Measurements from ENCODE around the genes AP5B1, OVOL1 and CTSW.

DNA sequence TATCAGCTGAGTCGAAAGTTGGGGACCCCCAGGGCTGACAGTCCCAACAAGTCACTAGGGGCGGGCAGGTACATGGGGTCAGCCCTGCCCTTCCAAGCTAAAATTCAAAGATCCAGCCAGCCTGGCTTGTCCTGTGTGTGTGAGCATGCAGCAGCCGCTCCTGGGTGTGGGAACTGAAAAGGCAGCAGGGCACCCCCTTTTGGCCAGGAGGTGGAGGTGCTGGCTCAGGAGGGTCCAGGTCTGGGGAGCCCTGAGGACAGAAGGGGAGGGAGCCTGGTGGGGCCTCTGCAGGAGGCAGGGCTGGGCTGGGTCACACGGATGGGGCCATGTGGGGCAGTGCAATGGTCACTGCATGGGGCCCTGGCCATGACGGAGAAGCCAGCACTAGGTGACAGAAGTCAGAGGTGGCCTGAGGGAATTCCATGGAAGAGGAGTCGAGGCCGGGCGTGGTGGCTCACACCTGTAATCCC, 6.9 kb downstream of the KCNK7 start:
- RRBS = no CpG with 5 or more reads among the region's 8 CpGs
CAGE:
- cytosol, long polyA plus RNA = no peak
- long polyA plus RNA = no peak
- nucleus, long polyA plus RNA = no peak

- RRBS = 89% methylated on average over 3 of the region's 23 CpGs
CAGE:
- cytosol, long polyA plus RNA = no peak
- long polyA plus RNA = no peak
- nucleus, long polyA plus RNA = no peak
These were observed 2.5 kb upstream of the KCNK7 start for GRCh38 chr11:65597729-65598852.

DNA sequence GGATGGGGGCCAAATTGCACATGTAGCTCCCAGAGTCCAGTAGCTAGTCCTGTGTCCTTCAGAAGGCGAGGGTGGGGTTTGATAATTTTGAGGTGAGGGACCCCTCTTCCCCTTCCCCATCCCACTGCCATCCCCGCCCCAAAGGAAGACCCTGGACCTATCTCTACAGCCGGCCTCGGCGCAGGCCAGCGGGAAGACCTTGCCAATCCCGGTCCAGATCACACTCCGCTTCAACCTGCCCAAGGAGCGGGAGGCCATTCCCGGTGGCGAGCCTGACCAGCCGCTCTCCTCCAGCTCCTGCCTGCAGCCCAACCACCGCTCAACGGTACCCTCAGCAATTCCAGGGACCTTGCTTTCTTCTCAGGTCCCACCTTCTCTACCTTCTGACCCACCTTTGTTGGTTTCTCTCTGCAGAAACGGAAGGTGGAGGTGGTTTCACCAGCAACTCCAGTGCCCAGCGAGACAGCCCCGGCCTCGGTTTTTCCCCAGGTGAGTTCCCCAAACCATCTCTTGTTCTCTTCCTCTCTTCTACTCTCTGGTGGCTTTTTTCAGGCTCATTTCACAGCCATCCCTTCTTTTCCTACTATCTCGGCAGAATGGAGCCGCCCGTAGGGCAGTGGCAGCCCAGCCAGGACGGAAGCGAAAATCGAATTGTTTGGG, 1.3 kb downstream of the KAT5 start:
- RRBS = 95% methylated on average over 7 of the region's 24 CpGs
CAGE:
- cytosol, long polyA plus RNA = no peak
- long polyA plus RNA = no peak
- nucleus, long polyA plus RNA = no peak

GRCh38 chr11:65774087-65774587, 6.6 kb downstream of the AP5B1 start:
- RRBS = no CpG with 5 or more reads among the region's 10 CpGs
CAGE:
- cytosol, long polyA plus RNA = no peak
- long polyA plus RNA = no peak
- nucleus, long polyA plus RNA = no peak

DNA sequence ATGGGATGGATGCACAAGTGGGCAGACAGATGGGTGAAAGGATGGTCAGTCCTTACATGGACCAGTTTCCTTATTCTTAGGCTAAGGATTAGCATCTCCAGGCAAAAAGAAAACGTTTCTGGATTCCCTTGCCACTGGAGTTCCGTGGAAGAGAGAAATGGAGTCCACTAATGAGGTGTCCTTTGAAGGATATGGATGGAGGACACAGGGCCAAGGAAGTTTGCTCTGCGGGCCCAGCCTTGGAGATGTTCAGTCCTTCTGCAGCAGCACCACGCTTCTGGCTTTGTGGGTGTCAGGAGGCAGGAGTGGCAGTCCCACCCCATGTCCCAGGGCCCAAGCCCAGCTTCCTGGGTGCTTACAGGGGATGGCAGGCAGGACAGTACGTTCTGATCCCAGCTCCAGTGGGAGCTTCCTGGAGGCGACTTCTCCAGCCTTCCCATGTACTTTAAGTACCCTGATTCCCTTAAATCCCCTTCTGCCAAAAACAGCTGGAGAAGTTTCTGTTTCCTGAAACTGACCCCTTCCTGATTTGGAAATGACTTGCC, 5.4 kb downstream of the AP5B1 start:
- RRBS = no CpG with 5 or more reads among the region's 6 CpGs
CAGE:
- cytosol, long polyA plus RNA = no peak
- long polyA plus RNA = no peak
- nucleus, long polyA plus RNA = no peak

GRCh38 chr11:65780639-65781156, at the start of gene AP5B1:
Gene AP5B1, minus strand, starts transcription at chr11:65780976.
- RRBS = 2% methylated on average over 41 of the region's 79 CpGs
CAGE:
- cytosol, long polyA plus RNA = no peak
- long polyA plus RNA = no peak
- nucleus, long polyA plus RNA = no peak

- RRBS = 4% methylated on average over 85 of the region's 123 CpGs
CAGE:
- cytosol, long polyA plus RNA = no peak
- long polyA plus RNA = no peak
- nucleus, long polyA plus RNA = no peak
These were observed at the start of gene OVOL1 for GRCh38 chr11:65786208-65787273. Gene OVOL1, plus strand, starts transcription at chr11:65787063.

GRCh38 chr11:65787274-65788271, 710 bp downstream of the OVOL1 start:
- RRBS = 2% methylated on average over 19 of the region's 104 CpGs
CAGE:
- cytosol, long polyA plus RNA = no peak
- long polyA plus RNA = no peak
- nucleus, long polyA plus RNA = no peak

GRCh38 chr11:65850407-65850590, 7.7 kb downstream of the CFL1 start:
- RRBS = no CpG with 5 or more reads among the region's 8 CpGs
CAGE:
- cytosol, long polyA plus RNA = no peak
- long polyA plus RNA = no peak
- nucleus, long polyA plus RNA = no peak

GRCh38 chr11:65871717-65871940, 971 bp downstream of the EFEMP2 start:
- RRBS = 13% methylated on average over 1 of the region's 4 CpGs
CAGE:
- cytosol, long polyA plus RNA = no peak
- long polyA plus RNA = no peak
- nucleus, long polyA plus RNA = no peak

- RRBS = no CpG with 5 or more reads among the region's 11 CpGs
CAGE:
- cytosol, long polyA plus RNA = no peak
- long polyA plus RNA = no peak
- nucleus, long polyA plus RNA = no peak
These were observed at the start of gene CTSW for GRCh38 chr11:65879508-65880098. Gene CTSW, plus strand, starts transcription at chr11:65879837.

DNA sequence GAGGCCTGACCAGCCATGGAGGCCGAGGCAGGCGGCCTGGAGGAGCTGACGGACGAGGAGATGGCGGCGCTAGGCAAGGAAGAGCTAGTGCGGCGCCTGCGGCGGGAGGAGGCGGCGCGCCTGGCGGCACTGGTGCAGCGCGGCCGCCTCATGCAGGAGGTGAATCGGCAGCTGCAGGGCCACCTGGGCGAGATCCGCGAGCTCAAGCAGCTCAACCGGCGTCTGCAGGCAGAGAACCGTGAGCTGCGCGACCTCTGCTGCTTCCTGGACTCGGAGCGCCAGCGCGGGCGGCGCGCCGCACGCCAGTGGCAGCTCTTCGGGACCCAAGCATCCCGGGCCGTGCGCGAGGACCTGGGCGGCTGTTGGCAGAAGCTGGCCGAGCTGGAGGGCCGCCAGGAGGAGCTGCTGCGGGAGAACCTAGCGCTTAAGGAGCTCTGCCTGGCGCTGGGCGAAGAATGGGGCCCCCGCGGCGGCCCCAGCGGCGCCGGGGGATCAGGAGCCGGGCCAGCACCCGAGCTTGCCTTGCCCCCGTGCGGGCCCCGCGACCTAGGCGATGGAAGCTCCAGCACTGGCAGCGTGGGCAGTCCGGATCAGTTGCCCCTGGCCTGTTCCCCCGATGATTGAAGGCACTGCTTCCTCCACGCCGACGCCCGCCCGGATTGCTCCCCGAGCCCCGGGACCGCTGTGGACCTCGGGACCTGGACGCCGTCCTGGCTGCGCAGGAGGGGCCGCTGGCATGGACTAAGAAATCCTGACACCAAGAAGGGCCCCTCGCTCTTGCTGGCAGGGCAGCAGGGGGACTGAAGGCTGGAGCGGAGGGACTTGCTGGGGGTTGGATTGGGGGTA, 519 bp downstream of the CCDC85B start:
- RRBS = 2% methylated on average over 12 of the region's 78 CpGs
CAGE:
- cytosol, long polyA plus RNA = no peak
- long polyA plus RNA = no peak
- nucleus, long polyA plus RNA = no peak

DNA sequence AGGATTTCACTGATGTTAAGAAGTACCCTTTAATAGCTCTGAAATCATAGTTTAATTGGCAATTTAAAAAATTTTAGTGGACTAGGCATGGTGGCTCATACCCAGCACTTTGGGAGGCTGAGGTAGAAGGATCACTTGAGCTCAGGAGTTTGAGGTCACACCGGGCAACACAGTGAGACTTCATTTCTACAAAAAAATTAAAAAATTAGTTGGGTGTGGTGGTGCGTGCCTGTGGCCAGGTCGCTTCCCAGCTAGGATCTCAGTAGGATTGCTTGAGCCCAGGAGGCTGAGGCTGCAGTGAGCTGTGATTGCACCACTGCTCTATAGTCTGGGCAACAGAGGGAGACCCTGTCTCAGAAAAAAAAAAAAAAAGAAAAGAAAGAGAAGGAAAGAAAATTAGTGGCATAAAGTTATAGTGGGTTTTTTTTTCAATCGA, 1.6 kb downstream of the FOSL1 start:
- RRBS = no CpG with 5 or more reads among the region's 4 CpGs
CAGE:
- cytosol, long polyA plus RNA = no peak
- long polyA plus RNA = no peak
- nucleus, long polyA plus RNA = no peak

- RRBS = no CpG with 5 or more reads among the region's 5 CpGs
CAGE:
- cytosol, long polyA plus RNA = no peak
- long polyA plus RNA = no peak
- nucleus, long polyA plus RNA = no peak
These were observed 2.9 kb upstream of the FOSL1 start for GRCh38 chr11:65903020-65903625.

DNA sequence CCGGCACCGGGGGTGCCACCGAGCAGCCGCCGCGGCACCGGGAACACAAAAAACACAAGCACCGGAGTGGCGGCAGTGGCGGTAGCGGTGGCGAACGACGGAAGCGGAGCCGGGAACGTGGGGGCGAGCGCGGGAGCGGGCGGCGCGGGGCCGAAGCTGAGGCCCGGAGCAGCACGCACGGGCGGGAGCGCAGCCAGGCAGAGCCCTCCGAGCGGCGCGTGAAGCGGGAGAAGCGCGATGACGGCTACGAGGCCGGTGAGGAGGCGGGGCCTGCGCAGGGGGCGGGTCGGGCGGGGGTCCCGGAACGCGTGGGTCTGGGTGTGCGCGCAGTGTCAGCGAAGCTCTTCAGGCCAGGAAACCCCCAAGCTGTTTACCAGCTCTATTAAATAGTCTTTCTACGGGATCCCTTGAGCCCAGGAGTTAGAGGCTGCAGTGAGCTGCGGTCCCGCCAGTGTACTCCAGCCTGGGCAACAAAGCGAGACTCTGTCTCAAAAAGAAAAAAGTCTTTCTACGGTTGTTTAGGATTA, 368 bp downstream of the SART1 start:
- RRBS = 1% methylated on average over 35 of the region's 56 CpGs
CAGE:
- cytosol, long polyA plus RNA = no peak
- long polyA plus RNA = no peak
- nucleus, long polyA plus RNA = no peak

DNA sequence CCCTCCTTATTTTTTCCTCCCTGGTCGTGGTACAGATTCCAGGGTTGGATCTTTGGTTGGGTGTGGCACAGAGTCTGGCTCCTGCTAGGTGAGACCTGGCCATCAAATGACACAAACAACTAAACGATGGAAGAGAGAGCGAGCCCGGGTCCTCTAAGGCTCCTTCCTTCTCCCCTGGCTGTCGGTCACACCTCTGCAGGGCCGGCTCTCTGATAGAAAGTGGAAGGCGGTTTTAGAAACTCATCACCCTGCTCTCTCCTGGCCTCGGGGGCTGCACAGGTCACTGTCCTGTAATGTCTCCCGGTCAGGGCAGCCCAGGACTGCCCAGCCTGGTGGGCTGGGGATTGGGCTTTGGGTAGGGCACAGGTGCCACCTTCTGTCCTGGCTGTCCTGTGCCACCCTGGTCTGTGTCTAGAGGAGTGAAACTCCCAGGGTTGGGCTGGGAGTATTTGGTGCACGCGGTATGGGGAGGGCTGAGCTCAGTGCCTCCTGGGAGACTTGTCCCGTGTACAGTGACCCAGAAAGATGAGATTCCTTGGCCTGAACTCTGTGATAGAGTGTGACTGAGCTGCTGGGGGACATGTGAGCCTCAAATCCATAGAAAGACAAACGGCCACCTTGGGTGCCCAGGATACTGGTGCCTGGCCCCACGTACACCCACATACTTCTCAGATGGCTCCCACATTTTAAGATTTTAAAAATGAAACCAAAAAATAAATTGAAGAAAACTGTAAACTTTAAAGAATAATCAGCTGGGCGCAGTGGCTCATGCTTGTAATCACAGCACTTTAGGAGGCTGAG, 17.7 kb downstream of the SART1 start:
- RRBS = 76% methylated on average over 4 of the region's 15 CpGs
CAGE:
- cytosol, long polyA plus RNA = no peak
- long polyA plus RNA = no peak
- nucleus, long polyA plus RNA = no peak

- RRBS = no CpG with 5 or more reads among the region's 42 CpGs
CAGE:
- cytosol, long polyA plus RNA = no peak
- long polyA plus RNA = start-site peak on the plus strand at chr11:66002743-66002818, 54 and 68 reads in 2 replicates
- nucleus, long polyA plus RNA = no peak
These were observed 404 bp downstream of the BANF1 start for GRCh38 chr11:66002618-66003195.

DNA sequence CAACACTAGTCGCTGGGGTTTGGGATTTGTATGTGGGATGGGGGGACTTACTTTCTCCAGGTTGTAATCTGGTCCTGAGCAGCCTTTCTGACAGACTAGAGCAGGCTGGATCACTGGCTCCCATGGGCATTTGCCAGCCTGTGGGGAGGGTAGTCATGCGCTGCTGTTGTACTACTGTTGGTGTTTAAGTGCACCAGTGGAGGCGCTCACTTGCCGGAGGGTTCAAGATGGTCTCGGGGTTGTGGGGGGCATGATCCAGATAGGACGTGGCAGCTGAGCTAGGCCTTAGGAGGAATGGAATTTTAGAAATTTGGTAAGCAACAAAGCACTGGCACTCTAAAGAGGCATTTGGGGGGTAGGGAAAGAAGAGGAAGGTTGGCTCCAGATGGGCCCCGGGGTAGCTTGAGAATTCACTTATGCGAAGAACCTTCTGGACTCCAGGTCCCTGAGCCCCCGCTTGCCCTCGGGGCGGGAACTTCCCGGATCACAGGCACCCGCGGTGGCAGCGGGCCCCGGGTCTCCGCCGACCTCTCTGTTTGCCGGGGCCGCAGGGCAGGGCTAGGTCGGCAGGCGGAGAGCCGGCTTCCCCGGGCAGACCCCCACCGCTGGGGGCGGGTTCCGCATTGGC, 628 bp upstream of the PACS1 start:
- RRBS = 6% methylated on average over 15 of the region's 27 CpGs
CAGE:
- cytosol, long polyA plus RNA = no peak
- long polyA plus RNA = no peak
- nucleus, long polyA plus RNA = no peak

DNA sequence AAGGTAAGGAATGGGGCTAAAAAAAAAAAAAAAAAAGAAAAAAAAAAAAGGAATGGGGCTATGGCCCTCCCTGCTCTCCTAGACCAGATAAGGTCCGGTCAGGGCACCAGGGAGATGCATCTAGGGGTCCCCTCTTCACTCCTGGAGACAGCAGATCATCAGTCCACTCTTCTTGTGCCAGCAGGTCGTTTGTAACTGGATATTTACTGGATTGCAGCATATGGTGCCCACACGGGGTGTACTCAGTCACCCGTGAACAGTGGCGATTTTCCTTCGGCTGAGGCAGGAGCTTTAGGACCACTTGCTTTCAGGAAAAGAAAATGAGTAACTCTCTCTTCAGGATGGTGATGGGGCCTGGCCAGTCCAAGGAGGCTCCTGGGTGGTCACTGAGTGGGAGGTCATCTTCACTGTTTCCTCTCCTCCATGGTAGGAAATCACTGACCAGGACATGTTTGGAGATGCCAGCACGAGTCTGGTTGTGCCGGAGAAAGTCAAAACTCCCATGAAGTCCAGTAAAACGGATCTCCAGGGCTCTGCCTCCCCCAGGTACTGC, 27.3 kb upstream of the KLC2 start:
- RRBS = no CpG with 5 or more reads among the region's 9 CpGs
CAGE:
- cytosol, long polyA plus RNA = no peak
- long polyA plus RNA = no peak
- nucleus, long polyA plus RNA = no peak

GRCh38 chr11:66267260-66267690, 1.2 kb upstream of the RAB1B start:
- RRBS = 6% methylated on average over 12 of the region's 37 CpGs
CAGE:
- cytosol, long polyA plus RNA = no peak
- long polyA plus RNA = no peak
- nucleus, long polyA plus RNA = no peak